ENCODE results near the genes TNFRSF9 and PARK7.

DNA sequence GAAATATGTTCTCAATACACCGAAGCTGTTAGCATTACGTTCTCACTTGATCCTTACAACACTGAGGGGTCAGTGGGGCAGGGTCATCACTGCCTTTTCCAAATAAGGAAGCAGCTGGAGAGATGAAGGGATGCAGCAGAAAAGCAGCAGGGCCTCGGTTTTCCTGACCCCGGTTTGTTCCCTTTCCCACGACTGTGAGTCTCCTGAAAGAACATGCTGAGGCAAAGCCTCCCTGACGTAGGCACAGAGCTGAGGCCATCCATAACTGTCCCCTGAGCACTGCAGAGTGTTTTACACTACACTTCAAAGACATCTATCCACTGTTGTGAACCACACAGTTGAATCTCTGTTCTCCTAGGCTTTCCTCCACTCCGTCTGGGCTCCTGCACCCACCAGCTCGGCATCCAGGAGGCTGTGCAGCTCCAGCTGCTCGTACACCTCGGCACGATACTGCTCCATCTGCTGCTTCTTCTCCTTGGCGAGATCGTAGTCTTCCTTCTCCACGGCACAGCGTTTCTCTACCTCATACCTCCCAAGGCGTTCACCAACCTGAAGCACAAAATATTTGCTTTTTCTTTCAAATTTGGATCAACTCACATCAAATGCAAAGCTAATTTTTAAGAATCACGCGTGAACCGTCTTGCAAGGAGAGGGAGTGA lies 18.3 kb downstream of the CEP104 start:
- PRO-cap, 4 experiments: no peak in any of the 4 experiments
- RAMPAGE, long total RNA, 2 experiments: no peak in any of the 2 experiments

DNA sequence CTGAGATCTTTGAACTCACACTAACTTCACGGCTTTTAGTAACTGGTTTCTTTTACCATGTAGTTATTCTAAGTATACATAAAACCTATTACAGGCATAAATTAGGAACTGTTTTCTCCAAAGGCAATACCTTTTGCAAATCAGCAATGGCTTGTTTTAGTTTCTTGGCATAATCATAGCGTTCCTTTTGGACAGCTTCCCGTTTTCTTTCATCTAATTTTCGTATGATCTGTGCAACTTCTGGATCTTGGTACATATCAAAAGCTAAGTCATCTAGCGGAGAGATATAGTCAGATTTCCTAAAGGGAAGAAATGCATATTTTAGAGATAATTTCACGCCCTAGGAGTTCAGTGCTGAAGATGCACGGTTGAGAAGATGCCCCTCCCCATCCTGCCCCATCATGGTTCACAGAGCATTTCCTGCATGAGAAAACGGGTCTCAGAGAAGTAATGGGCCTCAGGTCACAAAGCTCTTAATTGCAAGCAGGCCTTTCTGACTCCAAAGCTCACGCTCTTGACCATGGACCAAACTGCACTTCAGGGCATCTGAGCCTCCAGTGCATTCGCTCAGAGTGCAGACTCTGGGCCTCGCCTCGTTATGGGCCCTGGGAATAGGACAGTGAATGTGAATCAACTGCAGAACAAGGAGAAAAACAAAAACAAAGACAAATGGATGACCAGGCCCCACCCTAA lies 17.4 kb downstream of the CEP104 start:
- PRO-cap, 4 experiments: no peak in any of the 4 experiments
- RAMPAGE, long total RNA, 2 experiments: no peak in any of the 2 experiments

- PRO-cap, 4 experiments: no peak in any of the 4 experiments
- RAMPAGE, long total RNA, 2 experiments: no peak in any of the 2 experiments
Observed at GRCh38 chr1:4127286-4127631, 227.2 kb upstream of the C1orf174 start.

DNA sequence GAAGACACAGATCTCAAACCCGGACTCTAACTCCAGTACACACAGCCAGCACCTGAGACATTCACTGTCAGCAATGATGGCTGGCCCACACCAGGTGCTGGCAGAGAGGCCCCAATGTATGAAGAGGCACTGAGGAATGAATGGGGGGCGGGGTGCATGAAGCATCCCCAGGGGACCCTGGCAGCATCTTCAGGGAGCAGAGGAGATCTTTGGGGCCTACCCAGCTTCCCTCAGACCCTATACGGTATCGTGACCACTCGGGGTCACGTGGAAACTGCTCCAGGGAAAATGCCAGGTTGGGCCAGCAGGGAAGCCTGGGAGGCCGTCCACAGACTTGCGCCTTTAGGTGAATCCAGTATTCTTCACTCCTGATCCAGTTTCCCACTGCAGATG lies 84.3 kb downstream of the NPHP4 start:
- PRO-cap, 4 experiments: no peak in any of the 4 experiments
- RAMPAGE, long total RNA, 2 experiments: no peak in any of the 2 experiments

GRCh38 chr1:6001774-6002423 lies 9.7 kb upstream of the NPHP4 start:
- PRO-cap, 4 experiments: no peak in any of the 4 experiments
- RAMPAGE, long total RNA, 2 experiments: no peak in any of the 2 experiments

DNA sequence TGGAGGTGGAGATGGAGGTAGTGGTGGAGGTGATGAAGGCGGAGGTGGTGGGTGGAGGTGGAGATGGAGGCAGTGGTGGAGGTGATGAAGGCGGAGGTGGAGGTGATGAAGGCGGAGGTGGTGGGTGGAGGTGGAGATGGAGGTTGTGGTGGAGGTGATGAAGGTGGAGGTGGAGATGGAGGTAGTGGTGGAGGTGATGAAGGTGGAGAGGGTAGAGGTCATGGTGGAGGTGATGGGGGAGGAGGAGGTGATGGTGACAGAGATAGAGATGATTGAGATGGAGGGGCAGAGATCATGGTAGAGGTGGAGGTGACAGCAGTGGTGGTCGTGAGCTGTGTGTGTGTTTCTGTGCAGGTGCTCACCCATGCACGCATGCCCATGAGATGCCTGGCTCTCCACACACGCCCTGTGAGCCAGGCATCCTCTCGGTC lies 20.3 kb upstream of the NPHP4 start:
- PRO-cap, 4 experiments: no peak in any of the 4 experiments
- RAMPAGE, long total RNA, 2 experiments: no peak in any of the 2 experiments

DNA sequence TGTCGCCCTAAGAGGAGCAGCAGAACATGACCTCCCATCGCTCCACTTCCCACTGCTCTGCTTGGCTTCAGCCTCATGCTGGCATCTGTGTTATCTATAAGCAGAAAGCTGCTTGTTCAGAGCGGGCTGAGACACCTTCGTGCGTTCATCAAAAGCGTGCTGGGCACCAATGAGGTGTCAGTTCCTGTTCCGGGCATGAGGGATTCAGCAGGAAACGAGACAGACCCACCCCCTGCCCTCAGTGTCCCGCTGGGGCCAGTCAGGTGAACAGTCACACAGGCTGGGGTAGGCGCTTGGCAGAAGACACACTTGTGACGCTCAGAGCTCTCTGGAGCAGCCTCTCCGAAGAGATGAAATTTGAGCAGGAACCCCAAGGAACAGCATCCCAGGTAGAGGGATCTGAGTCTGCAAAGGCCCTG lies 20.8 kb upstream of the NPHP4 start:
- PRO-cap, 4 experiments: no peak in any of the 4 experiments
- RAMPAGE, long total RNA, 2 experiments: no peak in any of the 2 experiments

DNA sequence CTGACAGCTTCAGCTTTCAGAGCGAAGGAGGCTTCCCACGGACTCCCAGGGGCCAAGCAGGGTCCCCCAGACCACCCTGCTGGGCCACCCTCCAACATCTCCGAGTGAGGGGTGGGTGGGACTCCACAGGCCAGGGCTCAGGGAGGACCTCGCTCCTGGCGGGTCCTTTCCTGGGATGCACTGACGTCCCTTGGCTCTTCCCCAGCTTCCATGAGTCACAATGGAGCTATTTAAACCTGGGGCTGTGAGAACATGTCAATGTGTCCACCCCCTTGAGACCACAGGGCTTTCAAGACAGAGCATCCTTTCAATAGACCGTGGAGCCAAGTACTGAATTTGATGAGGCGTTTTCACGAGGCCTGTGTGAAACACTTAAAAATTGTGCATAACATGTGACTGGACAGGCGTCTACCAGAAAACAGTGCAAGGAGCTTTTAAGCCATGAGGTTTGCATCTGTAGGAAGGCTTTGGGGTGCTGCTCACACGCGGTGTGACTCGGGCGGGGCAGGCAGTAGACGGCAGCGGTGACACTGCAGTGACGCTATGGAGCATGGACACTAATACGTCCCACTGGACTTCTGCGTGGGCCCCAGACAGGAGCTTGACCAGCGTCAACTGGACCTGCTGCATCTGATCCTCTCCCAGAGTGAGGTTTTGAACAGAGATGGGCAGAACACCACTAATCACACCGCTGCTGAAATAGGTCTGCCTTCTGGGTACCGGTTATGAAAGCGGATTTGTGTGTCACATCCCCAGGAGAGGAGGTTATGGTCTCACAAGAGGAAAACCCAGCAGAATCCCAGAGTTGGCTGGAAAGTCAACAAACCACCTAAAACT lies 24.2 kb upstream of the NPHP4 start:
- PRO-cap, 4 experiments: no peak in any of the 4 experiments
- RAMPAGE, long total RNA, 2 experiments: no peak in any of the 2 experiments

DNA sequence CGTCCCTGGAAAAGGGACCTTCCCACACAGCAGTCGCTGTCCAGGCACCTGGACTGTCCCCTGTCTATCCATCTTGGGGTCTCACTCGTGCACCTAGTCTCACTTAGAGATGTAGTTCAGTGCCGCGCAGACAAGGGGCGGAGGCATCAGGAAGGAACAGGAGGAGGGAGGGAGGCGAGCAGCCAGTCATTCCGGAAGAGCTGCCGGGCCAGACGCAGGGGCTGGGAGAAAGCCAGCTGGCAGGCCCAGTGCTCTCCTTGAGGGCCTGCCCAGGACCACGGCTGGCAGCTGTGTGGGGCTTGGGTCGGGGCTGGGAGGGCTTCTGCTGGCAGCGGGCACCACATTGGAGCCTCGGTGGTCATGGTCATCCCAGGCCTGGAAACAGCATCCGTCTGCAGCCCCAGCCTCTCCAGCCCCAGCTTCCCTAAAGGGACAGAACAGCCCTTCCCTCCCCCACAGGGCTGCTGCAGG lies 12.9 kb downstream of the KCNAB2 start:
- PRO-cap, 4 experiments: no peak in any of the 4 experiments
- RAMPAGE, long total RNA, 2 experiments: no peak in any of the 2 experiments

- PRO-cap, 4 experiments: no peak in any of the 4 experiments
- RAMPAGE, long total RNA, 2 experiments: no peak in any of the 2 experiments
Observed at GRCh38 chr1:6269678-6270447, 9.0 kb upstream of the GPR153 start.

DNA sequence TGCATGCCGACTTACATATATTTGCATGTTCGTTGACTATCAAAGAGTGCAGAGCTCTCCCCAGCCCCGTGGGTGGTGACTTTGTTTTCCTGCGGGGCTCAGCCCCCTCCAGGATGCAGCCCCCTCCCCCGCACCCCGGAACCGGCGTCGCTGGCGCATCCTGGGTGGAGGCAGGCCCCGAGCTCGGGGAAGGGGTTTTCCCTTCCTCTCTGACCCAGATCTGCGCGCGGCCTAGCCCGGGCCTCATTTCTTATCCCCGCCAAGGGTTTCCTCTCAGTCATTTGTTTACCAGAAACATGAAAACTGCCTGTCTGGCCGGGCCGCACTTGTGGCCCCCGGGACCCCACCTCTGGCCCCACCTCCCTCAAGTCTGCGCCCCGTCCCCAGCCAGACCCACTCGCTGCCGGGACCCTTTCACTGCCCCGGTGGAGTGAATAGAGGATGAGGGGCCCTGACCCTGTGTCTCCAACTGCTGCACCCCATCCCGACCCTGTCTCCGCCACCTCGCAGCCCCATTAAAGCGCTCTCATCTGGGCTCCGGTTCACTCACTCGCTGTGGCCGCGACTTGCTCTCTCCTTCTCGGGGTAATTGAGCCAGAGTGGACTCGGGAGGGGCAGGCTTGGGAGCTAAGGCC lies 5.5 kb downstream of the TNFRSF25 start:
- PRO-cap, 4 experiments: no peak in any of the 4 experiments
- RAMPAGE, long total RNA, 2 experiments: no peak in any of the 2 experiments

DNA sequence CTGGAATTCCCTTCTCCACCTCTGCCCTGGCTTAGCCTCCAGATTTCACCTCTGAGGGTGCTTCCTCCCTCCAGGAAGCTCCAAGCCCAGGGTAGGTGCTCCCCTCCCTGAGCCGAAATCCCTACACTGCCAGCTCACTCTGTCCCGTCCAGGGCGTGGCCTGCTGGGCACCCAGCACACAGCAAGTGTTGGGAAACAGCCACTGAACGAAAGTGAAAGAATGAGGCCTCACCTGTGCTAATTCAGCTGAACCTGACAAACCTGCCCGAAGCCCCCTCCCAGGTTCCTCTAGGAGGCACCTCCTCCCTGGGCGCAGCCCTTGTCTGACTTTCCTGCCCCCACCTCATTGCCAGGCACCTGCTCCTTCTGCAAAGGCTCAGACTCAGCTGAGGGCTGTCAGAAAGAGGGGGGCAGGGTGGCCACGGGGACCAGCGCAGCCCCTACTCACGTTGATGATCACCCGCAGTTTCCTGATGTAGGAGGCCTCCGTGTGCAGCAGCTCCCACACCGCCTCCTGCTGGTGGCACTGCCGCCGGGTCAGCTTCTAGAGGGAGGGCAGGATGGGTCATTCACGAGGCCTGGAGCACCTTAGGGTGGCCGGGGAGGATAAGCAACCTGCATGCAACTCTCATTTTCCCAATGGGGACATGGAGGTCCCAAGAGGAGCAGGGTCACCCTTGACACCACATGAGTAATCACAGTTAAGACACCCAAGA lies 6.3 kb upstream of the TNFRSF25 start:
- PRO-cap, 4 experiments: peak in 3 of 4 experiments; most common plus-strand start position 202 of the sequence (in 3); most common minus-strand start position 128 of the sequence (in 2)
- RAMPAGE, long total RNA, 2 experiments: no peak in any of the 2 experiments

GRCh38 chr1:6482996-6483516 lies 8.4 kb downstream of the PLEKHG5 start:
- PRO-cap, 4 experiments: no peak in any of the 4 experiments
- RAMPAGE, long total RNA, 2 experiments: no peak in any of the 2 experiments

GRCh38 chr1:6490228-6491111 lies 997 bp downstream of the PLEKHG5 start:
- PRO-cap, 4 experiments: peak in 3 of 4 experiments; most common plus-strand start chr1:6490847 (in 3); most common minus-strand start chr1:6490570 (in 1)
- RAMPAGE, long total RNA, 2 experiments: no peak in any of the 2 experiments

GRCh38 chr1:6601841-6602373 lies 762 bp downstream of the KLHL21 start:
- PRO-cap, 4 experiments: peak in 4 of 4 experiments; most common plus-strand start chr1:6601924 (in 2); most common minus-strand start chr1:6602110 (in 2)
- RAMPAGE, long total RNA, 2 experiments: no peak in any of the 2 experiments

GRCh38 chr1:6922514-6922994 lies 137.3 kb downstream of the CAMTA1 start:
- PRO-cap, 4 experiments: peak in 2 of 4 experiments; most common plus-strand start chr1:6922906 (in 2)
- RAMPAGE, long total RNA, 2 experiments: no peak in any of the 2 experiments

- PRO-cap, 4 experiments: peak in 1 of 4 experiments; most common plus-strand start chr1:6960583 (in 1); most common minus-strand start chr1:6960408 (in 1)
- RAMPAGE, long total RNA, 2 experiments: no peak in any of the 2 experiments
Observed at GRCh38 chr1:6960220-6960854, 175.1 kb downstream of the CAMTA1 start.

- PRO-cap, 4 experiments: peak in 4 of 4 experiments; most common plus-strand start chr1:7783488 (in 3); most common minus-strand start chr1:7783497 (in 3)
- RAMPAGE, long total RNA, 2 experiments: no peak in any of the 2 experiments
Observed at GRCh38 chr1:7782965-7783758, 929 bp upstream of the PER3 start.

DNA sequence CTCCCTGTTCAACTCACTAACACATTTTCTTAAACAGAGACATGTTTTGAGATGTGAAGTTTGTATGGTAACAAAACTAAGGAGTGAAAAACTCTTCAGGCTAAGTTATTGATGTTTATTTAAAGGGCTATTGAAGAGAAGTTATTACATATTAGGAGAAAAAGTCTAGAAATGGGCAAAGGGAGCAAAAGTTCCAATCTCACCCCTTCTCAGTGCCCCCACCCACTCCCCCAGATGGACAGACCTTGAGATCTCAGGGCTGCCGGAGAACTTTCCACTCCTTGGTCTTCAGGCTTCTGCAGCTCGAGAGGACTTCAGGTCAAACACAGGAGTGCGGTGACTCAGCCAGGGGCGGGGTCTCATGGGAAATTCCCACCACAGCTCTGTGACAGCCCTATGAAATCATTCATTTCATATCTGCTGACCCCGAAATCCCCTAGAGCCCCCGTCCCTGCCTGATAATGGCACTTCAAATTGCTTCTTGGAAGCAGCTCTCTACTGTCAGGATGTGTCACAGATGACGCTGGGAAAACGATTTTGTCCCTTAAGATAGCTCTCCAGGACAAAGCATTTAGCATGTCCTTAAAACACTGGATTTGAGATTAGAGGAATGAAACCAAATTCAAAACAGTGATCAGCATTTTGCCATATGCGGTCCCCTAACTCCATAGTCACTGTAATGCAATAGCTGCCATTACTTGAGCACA lies at the start of gene TNFRSF9:
TSS of gene TNFRSF9 (minus strand) at position 300 of the 707 bp plus-strand sequence.
- PRO-cap, 4 experiments: no peak in any of the 4 experiments
- RAMPAGE, long total RNA, 2 experiments: no peak in any of the 2 experiments

DNA sequence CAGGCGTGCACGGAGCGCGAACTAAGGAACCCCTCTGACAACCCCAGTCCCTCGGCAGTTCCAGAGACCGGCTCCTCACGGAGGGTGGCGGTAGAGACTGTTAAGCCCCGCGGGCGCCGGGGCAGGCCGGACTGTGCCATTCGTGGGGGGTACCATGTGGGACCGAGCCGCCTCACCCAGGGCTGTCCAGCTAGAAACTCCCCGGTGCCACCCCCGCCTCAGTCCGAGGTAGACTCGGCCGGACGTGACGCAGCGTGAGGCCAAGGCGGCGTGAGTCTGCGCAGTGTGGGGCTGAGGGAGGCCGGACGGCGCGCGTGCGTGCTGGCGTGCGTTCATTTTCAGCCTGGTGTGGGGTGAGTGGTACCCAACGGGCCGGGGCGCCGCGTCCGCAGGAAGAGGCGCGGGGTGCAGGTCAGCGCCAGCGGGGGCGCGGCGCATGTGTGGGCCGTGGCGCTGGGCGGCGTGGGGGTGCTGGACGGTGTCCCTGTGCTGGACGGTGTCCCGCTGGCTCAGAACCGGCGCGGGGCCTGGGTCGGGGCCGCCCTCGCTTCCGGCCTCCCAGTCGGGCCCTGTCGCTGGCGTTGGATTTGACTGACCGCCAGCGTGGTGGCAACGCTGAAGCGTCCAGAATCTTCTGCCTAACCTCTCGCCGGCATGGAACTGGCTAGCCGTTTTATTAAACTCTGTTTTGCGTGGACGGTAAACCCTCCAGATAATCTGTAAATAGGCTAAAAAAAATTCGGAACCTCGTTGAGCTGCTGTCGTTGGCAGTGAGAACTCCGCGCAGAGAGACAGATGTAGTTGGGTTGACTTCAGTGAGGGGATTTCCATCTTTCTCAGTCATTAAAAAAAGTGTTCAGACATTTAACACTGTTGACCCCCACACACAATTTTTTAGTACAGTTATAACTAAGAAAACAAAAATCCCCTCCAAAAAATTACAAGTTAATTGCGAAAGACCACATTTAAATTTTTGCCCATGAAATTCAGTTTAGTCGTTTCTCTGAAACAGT lies at the start of gene PARK7:
TSS of gene PARK7 (plus strand) at position 329 of the 1,013 bp plus-strand sequence.
- PRO-cap, 4 experiments: peak in 4 of 4 experiments; most common plus-strand start position 572 of the sequence (in 3); most common minus-strand start position 76 of the sequence (in 4)
- RAMPAGE, long total RNA, 2 experiments: start-site peak on the plus strand in 2 of 2 experiments, centred at position 333 of the sequence, 2,946 to 4,052 reads per replicate